Islet of Langerhans (tissue), 1 donor: ENCODE measurements around the gene MROH2B.

DNA sequence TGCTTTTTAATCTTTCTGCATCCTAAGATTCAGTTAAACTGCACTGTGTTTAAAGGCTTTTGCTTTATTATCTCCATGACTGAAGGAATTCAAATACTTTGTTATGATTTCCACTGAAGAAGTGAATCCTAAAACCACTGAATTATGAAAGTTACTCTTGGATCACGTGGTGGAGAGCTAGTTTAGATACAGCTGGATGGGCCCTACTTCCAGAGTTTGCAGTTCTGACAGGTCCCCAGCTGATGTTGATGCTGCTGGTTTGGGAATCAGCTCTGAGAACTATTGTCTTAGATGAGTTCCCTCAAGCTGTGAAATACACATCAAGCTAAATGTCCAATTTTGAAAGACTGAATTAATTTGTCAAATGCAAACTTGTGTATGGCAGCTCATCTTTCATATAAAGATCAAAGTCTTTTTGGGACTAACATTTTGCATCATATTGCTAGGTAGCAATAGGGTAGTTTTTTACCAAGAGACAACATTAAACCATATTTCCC is 4.9 kb downstream of the DAB2 start:
- RRBS: no CpG with 5 or more reads among the region's 1 CpG

DNA sequence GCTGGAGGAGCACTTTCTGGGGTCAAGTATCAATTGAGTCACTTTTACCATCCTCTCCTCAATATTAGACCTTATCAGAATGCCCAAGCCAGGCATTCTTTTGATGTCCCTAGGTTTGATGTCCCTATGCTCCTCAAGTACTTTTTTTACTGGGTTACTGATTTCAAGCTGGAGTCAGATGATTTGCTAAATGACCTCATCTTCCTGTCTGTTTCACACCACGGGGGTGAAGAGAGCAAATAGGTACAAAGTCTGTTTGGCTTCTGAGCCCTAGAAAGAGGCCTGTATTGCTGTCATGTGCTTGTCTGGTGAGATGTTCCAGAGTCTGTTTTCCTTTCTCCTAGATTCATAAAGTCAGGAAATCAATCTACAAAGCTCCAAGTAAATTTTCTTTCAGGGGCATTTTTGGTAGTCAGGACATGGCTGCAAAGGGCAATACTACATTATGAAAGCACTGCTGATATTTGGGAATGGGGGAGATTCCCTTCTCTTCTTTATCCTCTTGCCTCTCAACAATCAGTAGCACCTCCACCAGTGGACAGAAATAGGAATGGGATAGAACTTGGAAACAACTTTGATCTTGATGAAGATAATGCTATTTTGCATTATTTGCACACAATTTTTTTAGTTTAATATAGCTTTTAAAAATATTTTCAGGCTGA is 12.8 kb upstream of the DAB2 start:
- RRBS: no CpG with 5 or more reads among the region's 1 CpG

DNA sequence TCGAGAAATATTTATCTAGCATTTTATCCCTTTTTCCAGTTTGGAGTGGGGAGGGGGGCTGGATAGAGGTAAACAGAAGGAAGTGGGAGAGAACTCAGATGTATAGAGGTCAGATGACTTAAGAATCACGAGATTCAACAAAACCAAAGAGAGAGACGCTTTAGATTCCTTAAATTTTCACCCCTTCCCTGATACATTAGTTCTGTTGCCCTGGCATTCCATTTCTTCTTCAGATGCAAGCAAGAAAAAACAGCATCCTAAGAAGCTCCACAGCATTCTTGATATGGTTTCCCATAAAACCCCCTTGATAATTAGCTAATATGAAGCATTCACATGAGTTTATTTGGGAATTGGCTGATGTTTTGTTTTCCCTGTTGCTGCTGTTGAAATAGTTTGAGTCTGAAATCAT is 335.8 kb upstream of the DAB2 start:
- RRBS: no CpG with 5 or more reads among the region's 3 CpGs

- RRBS: no CpG with 5 or more reads among the region's 2 CpGs
Measured at GRCh38 chr5:39760979-39761297, 336.2 kb upstream of the DAB2 start.

DNA sequence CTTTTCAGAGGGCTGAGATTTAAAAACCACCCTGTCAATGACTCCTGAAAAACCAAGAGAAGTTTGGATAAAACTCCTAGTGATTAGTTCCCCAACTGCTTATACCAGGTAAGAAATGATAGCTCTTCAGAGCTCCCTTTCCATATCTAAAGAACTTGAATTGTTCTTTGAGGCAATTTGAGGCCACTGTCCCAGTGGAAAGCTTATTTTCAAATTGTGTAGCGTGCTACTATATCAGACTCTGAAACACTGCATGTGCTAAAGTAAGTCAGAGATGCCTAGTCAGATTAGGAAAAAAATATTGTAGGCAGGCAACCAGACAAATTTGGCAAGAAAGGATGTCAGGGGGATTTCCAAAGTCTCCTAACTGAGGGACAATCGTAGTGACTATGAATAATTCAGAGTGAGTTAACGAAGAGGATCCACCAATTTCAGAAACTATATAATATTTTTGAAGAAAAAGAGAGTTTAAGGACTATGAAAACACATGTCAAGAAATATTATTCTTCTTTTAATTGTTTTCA is 273.8 kb upstream of the PTGER4 start:
- RRBS: no CpG with 5 or more reads among the region's 3 CpGs

DNA sequence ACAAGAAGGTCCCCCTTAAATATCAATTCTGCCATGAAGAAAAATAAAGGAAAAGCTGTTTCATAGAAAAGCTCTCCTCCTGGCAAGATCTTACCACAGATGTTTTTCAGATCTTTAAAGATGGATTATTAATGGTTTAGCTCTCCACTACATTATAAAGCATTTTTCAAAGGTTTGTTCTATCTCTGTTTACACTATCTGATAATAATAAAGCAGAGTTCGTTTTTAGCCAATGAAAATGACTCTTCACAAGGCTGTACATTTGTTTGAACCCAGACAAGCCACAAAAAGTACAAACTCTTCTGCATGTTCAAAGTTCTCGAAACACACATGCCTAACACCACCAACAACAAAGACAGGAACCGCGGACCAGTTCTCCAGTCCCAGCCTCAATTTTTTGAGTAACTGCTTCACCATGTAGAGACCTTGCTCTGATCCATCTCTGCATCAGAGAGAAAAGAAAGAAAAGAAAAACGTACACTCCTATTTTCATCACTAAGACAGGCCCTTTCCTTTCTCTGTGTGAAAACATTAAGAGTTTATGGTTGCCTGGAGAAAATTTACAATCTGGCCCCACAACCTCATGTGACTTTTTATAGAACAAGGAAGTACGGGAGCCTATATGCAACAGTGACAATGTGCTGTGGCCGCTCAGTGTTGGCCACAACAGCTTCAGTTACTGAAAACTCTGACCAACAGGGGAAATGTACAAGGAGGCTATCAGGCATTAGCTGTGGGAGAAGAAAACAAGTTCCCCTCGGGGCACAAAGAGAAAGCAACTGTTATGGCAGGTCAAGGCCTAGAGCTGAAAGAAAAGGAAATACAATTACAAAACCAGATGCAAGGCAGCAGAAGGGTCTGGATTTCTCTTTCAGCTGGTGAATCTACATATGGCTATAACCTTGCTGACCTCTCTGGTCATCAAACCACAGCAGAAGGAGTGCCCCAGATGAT is 273.0 kb upstream of the PTGER4 start:
- RRBS: no CpG with 5 or more reads among the region's 8 CpGs

DNA sequence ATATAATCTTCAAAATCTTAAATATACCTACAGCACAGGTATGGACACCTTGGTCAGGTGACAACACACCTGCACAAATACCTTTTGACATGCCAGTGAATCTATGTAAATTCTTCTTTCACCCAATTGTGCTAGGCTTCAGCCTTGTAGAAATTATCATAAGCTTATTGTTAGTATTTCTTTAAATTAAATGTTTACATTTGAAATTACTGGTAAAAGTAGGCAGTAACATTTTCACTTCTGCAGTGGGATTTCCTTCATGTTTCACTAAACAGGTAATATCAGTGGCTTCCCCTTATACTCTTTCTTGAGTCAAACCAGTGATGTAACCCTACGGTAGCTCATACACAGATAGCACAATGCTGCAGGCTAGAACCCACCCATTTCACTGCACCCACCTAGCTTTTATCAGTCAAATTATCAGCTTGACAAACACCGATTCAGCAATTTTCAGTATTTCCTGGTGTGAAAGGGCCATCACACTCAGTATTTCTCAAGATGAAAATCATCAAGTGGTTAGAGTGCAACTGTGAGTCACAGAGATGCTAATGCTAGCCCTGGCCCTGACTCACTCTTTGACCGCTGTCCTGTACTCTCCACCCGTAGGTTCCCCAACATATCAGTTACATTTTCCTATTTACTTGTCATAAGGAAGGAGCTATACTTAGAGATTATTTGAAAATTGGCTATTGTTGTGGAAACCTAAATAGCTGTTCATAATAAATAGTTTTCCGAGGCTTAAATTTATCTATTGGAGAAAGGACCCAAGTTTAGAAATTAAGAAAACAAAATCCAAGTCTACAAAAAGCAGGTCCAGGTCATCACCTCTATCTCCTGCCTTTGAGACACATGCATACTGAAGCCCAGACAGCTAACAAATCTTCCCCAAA is 242.2 kb upstream of the PTGER4 start:
- RRBS: no CpG with 5 or more reads among the region's 5 CpGs

- RRBS: no CpG with 5 or more reads among the region's 5 CpGs
Measured at GRCh38 chr5:40615365-40616167, 64.1 kb upstream of the PTGER4 start.

DNA sequence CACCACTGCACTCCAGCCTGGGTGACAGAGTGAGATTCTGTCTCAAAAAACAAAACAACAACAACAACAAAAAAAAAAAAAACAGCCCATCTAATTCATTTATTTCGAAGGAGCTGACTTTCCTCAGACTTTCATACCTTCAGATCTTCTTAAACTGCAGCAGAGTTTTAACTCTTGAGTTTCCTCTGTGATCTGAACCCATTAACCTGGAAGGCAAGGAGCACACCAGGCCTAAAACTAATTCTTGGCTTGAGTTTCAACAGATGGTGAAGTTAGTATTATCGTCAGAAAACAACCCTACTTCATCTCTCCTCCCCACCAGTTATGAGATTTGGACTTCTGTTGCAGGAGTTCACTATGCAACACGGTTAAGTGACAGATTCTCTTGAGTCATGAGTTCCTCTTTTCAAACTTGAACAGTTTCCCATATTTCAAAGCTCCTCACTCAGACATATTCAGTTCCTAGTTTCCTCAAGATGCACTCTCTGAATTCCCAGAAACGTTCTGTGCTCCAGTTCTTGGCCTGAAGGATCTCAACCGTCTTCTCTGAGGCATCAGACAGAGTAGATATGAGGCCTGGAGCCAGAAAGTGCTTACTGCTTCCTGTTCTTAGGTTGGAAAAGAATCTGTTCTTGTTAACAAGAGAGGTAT is 7.4 kb upstream of the PTGER4 start:
- RRBS: no CpG with 5 or more reads among the region's 5 CpGs

DNA sequence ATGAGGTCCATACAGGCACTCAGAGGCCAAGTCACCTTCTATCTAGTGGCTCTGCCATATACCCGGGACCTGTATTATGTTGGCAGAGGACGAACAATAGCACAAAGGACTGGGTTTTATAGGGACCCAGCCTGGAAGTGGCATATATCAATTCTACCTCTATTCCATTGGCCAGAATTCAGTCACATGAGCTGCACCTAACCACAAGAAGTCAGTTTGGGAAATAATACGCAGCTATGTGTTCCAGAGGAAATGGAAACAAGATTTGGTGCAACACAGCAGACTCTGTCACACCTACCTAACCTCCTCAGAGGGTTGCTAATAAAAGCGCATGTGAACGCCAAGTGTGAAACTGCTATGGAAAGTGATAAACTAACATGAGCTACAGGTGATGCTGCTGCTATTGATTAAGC is 4.0 kb upstream of the PTGER4 start:
- RRBS: no CpG with 5 or more reads among the region's 5 CpGs

DNA sequence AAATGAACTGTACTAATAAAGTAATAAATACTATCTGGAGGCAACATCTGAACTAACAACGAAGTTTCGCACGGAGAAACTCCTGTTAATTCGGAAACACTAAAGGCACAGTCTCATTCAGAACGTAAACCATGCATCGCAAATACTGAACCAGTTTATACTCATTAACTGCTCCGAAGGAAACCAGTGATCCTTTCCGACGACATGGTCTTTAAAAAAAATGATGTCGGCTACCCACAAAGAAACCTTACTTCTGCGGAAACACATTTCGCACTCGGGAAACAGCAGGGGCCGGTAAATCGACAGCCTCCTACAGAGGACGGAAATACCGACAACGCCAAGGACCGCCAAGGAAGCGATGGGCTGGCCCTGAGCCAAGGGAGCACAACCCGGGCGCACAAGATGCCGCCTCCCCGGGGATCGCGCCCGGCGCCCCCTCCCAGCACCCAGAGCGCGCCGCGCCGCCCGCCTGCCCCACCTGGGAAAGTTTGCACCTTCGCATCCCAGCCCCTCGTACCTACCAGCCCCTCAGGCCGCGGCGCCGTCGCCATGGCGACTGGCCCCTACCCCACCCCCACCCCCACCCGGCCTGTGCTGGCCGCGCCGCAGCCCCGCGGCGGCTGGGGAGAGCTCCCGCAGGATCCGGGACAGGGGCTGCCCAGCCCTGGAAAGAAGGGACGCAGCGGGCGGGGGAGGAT is 731 bp downstream of the PRKAA1 start:
- RRBS: 4% methylated on average over 14 of the region's 54 CpGs

GRCh38 chr5:41071076-41071576 is at the start of gene MROH2B:
Gene MROH2B (minus strand): TSS chr5:41071342.
- RRBS: no CpG with 5 or more reads among the region's 2 CpGs

DNA sequence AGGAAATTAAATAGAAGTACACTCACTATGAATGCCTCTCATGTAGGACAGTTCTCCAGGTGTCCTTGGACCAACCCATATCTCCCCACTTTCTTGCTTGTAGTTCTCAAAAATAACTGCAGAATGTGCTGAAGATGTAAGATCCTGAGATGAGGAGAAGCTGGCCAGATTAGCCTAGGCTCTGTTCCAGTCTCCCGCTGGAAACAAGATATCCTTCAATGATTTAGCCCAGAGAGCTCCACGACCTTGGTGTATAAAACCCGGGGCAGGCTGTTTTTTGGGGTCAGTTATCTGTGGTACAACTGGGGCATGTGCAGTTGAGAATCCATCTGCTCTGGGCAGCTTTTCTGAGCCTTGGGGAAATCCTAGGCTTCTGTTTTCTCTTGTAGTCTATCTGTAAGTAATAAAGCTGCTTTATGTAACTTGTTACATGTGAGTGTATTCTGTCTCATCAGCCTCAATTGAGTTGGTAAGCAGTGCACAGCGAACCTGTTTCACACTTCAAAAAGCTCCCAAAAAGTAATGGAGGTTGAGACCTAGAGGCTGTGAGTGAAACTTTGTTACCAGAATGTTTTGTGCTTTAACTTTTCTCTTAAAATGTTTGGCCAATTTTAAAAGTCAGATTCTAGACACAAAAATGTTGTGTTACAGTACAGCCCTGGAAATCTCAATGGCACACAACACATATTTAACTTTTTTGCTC is 24.7 kb upstream of the MROH2B start:
- RRBS: no CpG with 5 or more reads among the region's 4 CpGs

DNA sequence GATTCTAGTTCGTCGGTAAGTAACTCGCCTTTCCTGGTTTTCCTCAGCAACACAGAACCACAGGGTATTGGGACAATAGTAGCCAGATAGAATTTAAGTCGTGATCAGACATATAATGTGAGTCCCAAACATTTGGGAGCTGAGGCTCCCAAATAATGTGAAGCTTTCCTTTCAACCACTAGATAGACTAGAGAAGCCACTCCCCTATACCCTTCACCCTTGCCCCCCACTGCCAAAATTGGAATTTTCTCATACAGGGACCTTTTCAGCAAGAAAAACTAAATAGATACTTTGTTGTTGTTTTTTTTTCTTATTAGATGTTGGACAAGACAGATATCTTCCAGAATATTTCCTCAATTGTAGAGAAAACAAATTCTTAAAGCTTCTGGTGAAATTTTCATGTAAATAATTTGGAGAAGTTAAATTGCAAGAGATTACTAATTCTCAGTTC is 1.9 kb downstream of the C6 start:
- RRBS: no CpG with 5 or more reads among the region's 4 CpGs

GRCh38 chr5:41509350-41510211 is 820 bp downstream of the PLCXD3 start:
- RRBS: no CpG with 5 or more reads among the region's 36 CpGs

DNA sequence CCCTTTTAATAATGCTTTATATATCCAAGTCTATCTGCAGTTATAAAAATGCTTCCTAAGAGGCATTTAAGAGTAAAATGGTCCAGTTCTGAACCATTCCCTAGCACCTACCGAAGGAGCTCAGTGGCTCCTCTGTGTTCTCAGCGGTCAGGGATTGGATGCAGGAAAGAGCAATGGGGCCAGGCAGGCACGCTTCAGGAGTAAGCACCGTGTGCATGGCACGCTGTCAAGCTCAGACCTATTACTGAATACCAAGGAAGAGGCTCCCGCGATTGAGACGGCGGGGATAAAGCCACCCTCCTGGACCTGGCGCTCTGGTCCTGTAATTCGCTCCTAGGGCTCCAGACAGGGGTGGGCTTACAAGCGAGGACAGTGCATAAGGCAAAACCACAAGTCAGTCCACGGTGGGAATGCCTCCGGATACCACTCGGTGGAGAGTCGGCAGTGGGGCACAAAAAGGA is 1.1 kb downstream of the OXCT1 start:
- RRBS: 6% methylated on average over 3 of the region's 16 CpGs

GRCh38 chr5:41925444-41926121 is 502 bp downstream of the FBXO4 start:
- RRBS: 7% methylated on average over 12 of the region's 34 CpGs

DNA sequence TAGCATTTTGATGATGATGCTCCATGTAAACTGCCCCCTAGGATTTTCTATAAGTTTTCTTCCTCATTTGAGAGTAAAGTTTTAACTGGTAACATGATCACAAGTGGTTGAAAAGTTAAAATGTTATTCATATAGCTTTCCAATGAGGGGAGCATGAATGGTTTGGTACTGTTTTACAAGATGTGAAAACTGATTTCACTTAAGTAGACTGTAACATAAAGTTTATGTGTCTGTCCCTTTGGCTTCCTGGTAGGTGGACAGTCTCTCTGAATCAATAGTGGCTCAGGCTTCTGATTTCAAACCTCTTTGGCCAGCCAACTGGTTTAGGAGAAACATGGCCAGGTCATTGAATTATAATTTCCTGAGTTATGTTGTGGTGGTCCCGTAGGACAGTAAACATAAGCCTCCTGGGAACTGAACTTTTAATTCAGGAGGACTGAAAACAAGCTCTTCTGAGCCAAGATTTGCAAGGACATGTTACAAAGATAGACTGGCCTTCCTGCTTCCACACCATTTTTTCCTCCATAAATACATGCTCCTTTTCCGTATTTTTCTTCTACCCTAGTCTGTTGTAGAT is 128.6 kb downstream of the GHR start:
- RRBS: no CpG with 5 or more reads among the region's 2 CpGs